Osteoblast (primary cell): ENCODE measurements around a stretch of chr13.

DNA sequence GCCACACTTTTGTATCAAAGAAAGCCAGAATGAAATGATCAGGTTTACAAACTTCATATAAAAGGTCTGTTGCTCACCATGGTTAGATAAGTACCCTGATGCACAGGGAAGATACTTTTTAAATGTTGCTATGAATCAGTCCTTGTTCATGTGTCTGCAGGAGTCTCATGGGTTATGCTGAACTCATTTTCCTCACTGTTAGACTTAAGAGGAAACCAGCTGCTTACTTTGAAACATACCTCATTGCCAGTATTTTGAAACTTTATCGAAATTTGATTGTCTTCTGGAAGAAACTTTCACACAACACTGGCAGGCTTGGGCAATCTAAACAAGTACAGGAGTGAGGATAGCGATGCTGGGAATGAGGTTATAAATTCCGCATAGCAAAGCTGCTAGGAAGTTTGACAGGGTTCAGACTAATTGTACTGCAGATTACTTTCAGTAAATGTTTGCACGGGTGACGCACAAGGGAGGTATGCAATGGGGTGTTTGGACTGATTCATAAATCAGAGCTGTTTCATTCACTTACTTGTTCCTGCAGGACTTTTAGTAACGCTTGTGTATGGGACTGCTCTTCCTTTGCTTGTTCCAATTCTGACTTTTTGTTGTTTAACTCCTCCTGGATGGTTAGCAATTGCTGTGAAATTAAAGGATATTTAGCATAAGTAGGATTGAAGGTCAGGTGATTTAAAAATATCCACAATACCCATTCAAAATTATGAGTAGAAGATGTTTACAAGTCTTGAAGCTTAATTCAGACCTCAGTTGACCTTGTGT is 245.7 kb downstream of the DNAJC15 start:
- CAGE, long polyA plus RNA, result no peak
- RRBS, result no CpG with 5 or more reads among the region's 6 CpGs

DNA sequence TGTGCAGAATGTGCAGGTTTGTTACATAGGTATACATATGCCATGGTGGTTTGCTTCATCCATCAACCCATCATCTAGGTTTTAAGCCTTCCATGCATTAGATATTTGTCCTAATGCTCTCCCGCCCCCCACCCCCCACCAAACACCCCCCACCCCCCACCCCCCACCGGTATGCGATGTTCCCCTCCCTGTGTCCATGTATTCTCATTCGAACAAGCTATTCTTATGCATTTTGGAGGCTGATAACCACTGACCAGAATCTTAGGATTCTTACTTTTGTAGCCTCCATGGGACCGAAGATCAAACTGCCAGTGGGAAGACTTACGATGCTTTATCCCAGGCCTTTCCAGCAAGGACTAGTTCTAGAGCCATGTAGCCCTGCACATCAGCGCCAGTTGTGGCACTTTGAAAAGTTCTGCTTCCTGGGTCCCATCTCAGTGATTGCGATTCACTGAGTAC is 18.7 kb upstream of the ENOX1 start:
- CAGE, long polyA plus RNA, result no peak
- RRBS, result no CpG with 5 or more reads among the region's 8 CpGs

DNA sequence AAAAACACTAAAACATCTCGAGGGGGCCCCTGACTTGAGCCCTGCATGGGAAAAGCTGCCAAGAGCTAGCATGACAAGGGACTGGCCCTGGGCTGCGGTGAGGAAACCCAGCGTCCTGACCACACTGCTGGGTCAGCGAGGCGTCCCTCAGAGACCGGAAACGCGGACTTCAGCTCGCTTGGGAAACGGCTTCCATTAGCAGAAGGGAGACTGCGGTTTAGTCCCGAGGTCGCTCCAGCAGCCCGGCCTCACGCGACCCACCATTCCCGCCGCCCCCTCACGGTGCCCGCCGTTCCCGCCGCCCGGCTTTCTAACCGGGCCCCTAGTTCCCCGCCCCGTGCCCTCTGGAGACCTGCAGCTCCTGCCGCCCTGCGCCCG is 615 bp downstream of the CCDC122 start:
- CAGE, long polyA plus RNA, result no peak
- RRBS, result 2% methylated on average over 19 of the region's 30 CpGs

DNA sequence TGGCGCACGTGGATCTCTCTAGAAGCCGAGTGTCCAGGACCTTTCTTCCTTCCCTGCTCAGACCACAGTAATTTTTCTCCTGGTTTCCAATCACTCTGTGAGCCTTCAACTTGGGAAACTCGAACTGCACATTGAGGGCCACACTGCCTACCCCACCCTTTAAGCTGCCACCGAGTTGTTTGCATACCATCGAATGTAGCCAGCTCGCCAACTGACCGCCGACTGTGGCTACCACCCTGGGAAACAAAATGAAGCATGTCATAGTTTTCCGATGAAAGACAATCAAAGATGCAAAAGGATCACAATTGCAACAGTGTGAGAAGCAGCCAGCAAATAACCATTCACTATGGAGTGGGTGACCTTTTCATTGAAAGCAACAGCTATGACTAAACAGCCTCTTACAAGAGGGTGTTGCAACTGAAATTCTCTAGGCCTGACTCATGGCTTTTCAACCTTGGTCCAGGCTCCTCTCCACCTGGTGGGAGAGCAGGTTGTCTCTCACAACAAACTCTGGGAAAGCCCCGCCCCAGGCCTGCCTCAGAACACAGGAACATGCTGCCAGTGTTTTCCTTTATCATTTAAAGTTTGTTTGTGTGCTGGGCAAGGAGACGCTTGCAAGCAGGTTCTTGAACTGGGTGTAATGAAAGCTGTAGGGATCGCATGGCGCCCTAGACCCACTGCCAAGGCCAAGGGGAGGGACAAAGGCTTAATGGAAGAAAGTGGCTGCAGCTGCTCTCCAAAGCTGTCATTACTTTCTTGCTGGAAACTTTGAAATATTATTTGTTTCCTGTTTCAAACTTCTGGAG is 70.9 kb upstream of the SMIM2 start:
- CAGE, long polyA plus RNA, result no peak
- RRBS, result no CpG with 5 or more reads among the region's 14 CpGs

DNA sequence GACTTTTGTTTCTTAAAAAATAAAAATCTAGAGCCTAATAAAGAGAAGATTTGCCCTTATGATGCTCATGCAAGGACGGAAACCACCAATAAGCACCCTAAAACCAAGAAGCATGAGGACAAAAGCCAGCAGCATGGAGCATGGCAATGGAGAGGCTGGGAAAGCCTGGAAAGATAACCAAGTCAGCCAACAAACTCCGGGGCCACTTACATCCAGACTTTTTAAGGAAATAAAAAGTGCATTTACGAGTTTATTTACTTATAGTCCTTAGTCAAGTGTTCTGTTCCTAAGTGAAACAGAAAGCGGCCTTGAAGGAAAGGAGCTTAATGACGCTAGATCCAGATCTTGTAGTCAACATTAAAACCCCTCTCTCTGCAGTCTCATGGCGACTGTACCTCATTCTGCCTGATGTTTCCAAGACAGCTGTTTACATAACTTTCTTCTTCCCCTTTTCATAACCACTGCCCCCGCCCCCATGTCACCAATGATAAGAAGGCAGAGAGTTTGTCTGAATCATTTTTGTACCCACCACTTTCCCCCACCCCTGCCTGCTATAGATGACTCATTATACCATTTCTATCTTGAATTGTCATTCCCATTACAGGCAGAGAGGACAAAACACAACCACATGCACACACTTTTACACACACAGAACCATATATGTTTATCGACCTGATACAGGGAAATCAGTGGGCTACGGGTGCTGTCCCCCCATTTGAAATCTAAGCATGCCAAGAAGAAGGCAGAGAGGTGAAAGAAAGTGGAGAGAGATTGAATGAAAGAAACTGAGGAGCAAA is 97.9 kb upstream of the SMIM2 start:
- CAGE, long polyA plus RNA, result no peak
- RRBS, result no CpG with 5 or more reads among the region's 9 CpGs

DNA sequence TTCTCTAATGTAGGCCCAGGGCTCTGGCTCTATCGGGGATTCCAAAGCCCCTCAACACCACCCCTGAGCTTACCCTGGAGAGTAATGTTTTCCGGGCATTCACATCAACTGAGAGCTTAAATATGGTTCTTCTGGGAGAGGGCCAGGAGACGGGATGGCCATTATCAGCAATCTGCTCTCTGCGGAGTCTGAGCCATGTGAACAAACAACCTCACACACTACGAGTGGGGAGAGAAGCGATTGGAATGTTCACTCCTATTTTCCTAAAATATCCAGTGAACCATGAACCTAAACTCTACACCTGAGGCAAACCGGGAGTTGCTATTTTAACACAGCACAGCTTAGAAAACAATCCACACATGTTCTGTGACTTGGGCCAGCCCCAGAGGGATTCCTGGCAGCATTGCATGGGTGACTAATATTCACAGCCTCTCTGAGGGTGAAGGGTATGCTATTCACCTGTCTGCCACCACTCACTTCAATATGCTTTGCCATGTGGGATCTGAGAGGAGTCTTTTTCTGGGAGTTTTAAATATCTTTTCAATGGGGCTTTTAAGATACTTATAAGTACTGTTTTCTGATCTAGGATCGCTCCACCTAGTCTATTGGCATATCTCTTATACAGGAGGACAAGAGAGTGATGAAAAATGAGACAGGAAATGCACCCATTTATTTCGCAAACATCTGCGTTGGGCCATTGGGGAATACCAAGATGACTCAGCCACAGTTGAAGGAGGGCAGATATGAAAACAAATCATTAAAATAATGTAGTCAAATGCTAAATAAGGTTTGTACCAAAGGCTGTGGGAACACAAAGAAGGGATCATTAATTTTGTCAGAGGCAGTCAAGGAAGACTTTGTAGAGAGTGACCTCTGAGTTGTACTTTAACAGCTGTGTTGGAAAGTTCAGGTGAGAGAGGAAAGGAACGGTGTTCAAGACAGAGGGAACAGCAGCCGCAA is 72.5 kb upstream of the SERP2 start:
- CAGE, long polyA plus RNA, result no peak
- RRBS, result no CpG with 5 or more reads among the region's 12 CpGs

GRCh38 chr13:44331760-44332310 is 41.8 kb upstream of the SERP2 start:
- CAGE, long polyA plus RNA, result no peak
- RRBS, result no CpG with 5 or more reads among the region's 3 CpGs

DNA sequence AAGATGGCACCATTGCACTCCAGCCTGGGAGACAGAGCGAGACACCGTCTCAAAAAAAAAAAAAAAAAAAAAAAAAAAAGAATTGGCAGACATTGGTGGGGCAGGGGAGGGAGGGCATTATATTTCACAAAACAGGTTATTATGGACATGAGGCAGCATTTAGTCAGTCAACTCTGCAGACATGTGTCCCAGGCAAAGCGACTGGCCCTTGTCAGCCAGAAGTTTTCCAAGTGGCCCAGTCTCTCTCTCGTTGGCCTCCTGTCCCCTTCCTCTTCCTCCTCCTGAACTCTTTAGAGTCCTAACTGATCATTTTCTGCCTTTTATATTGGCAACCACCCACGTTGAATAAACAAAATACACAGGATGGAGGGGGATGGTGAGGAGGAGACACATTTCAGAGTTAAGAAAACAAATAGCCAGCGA is 11.5 kb upstream of the SERP2 start:
- CAGE, long polyA plus RNA, result no peak
- RRBS, result no CpG with 5 or more reads among the region's 6 CpGs

DNA sequence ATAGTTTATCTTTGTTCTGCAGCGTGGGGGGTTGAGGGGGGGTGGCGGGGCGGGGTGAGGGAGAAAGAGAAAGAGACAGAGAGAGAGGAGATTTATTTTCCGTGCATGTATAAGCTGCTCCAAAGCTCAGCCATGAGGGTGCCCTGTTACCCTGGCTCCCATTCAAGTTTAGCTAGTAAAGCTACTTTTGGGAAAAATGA is 5.4 kb upstream of the SERP2 start:
- CAGE, long polyA plus RNA, result no peak
- RRBS, result no CpG with 5 or more reads among the region's 4 CpGs

DNA sequence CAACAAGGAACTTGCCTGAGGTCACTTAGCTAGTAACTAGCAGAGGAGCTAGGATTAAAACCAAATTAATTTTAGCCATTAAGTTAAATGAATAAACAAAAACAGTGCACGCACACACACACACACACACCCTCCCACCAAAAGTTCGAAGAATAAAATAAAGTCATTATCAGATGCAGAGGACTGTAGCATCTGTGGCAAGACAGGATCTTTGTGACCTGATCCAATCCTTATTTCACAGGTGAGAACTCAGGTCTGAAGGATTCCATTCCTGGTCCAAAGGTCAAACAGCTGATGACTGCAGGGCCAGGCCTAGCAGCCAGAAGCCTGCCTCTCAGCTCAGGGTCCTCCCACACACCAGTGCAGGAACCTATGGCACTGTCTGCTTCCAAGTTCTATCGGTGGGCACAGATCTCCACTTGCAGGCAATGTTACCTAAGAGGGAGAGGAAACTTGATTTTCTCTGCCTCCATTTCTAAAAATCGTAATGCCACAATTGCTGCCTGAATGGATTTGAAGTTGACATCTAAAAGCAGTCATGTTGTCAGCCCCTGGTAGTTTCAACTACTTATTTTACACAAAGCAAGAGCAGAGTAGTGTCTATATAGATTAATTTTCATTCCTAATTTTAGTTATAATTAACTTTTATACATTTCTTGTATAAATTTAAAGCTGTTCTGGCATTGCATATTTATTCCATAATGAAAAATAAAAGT is 57.6 kb downstream of the SERP2 start:
- CAGE, long polyA plus RNA, result no peak
- RRBS, result no CpG with 5 or more reads among the region's 4 CpGs

DNA sequence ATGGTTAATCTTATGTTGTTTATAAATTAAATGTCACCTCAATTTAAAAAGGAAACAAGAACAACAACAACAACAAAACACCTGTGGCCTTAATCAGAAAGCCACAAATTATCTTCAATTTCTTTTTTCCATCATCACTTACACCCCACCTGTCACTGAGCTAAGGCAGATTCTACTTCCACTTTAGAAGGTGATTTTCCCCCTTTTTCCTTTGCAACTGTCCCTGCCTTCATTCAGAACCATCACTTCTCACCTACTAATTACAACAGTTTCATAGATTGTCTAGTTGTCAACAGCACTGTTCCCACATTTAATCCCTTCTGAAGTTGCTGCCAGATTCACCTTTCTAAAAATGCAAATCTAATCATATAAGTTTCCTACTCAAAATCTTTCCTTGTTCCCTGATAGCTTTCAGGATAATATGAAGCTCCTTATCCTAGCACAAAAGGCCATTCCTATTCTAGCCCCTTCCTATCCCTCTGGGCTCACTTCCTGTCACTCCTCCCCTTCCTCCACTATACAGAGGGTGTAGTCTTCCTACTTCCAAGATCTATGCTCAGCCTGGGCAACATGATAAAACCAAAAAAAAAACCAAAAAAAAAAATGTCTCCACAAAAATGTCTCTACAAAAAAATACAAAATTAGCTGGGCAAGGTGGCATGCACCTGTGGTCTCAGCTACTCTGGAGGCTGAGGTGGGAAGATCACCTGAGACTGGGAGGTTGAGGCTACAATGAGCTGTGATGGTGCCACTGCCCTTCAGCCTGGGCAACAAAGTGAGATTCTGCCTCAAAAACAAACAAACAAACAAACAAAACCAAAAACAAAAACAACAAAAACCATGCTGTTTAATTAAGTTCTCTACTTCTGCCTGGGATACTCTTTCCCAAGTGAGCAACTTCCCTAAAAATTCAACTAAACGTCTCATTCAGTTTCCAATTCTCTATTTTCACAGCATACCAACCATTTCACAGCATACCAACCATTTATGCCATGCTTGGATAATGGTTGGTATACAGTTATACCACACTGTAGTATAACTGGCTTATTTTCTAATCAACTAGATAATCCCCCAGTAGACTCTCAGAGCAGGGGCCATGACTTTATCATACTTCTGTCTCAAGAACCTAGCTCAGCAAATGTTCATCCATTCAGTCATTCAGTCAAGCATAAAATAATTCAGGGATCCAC is 78.2 kb downstream of the TSC22D1 start:
- CAGE, long polyA plus RNA, result no peak
- RRBS, result no CpG with 5 or more reads among the region's 1 CpG

GRCh38 chr13:44849034-44849862 is 140.0 kb downstream of the NUFIP1 start:
- CAGE, long polyA plus RNA, result no peak
- RRBS, result no CpG with 5 or more reads among the region's 11 CpGs

DNA sequence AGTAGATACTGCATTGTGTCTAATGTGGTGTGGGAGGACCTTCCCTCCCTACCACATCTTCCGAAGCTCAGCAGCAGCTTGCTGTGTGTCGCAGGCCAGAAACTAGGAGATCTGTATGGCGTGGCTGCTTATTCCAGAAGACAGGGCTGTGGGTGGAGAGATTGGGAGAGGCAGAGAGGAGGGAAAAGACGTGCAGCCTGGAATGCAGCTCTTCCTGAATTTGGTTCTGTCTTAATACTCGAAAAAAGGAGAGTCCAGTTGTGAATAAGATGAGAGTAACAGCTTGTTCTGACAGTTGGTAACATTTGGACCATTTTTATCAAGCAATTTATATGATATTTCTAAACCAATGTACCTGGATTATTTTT is 23.2 kb downstream of the GTF2F2 start:
- CAGE, long polyA plus RNA, result no peak
- RRBS, result no CpG with 5 or more reads among the region's 5 CpGs

DNA sequence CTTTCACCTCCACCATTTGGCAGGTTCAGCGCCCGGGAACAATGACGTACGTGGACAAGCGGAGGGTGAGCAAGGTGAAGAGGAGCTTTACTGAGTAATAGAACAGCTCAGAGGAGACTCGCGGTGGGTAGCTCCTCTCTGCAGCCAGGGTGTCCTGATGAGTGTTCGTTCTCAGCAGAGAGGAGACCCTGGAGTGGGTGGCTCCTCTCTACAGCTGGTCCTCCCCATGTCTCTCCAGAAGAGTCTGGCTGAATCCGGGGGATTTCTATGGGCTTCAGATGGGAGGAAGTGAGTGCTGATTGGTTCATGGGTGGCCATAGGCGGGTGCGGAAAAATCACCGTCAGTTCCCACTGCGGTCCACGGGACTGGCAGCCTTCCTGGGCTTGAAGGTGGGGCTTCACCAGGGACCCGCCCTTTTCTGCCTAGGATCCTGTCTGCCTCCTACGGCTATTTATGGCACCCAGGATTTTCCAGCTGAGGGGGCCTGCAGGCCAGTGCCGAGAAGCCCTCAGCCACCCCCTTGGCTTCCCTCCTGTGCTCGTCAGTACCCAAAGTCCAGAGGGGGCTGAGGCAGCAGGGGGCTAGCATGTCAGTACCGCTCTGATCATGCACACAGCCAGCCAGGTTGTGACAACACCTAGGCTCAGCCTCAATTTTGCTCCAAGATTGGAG is 18.4 kb downstream of the CPB2 start:
- CAGE, long polyA plus RNA, result no peak
- RRBS, result no CpG with 5 or more reads among the region's 19 CpGs

DNA sequence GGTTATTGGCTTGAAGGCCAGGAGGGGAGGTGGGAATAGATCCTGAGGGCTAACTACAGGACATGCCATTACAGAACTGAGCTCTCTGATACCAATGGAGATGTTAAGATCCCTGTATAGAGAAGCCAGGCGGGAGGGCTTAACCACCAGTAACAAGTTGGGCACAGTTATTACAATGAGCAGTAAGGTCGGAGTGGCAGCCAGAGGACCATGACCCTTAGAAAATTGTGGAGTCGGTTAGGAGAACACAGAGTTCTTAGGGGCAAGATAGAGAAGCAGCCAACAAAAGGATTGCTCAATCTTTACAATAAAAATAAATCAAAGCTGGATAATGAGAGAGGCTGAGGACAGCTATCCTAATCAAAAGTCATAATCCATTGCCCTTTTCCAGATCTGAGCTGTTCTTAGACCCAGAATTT is 10.4 kb downstream of the CPB2 start:
- CAGE, long polyA plus RNA, result no peak
- RRBS, result no CpG with 5 or more reads among the region's 3 CpGs

GRCh38 chr13:46101987-46102469 is 2.8 kb downstream of the CPB2 start:
- CAGE, long polyA plus RNA, result no peak

GRCh38 chr13:46121041-46121486 is 16.2 kb upstream of the CPB2 start:
- CAGE, long polyA plus RNA, result no peak
- RRBS, result no CpG with 5 or more reads among the region's 2 CpGs

GRCh38 chr13:46158483-46159179 is 23.3 kb downstream of the LCP1 start:
- CAGE, long polyA plus RNA, result no peak
- RRBS, result no CpG with 5 or more reads among the region's 6 CpGs

- CAGE, long polyA plus RNA, result no peak
- RRBS, result no CpG with 5 or more reads among the region's 9 CpGs
Measured at GRCh38 chr13:46168338-46168720, 13.6 kb downstream of the LCP1 start.

GRCh38 chr13:46354511-46355429 is 32.3 kb downstream of the RUBCNL start:
- CAGE, long polyA plus RNA, result no peak
- RRBS, result no CpG with 5 or more reads among the region's 14 CpGs